Karpas-422 (cell line): ENCODE results near the genes SENP6 and IBTK.

- PRO-cap, result bidirectional peak, plus-strand start at chr6:75602028, minus-strand start at chr6:75601761
- RAMPAGE, long total RNA, result no peak
These were observed at the start of gene SENP6 for GRCh38 chr6:75601504-75602220. Gene SENP6, plus strand, starts transcription at chr6:75601880.

DNA sequence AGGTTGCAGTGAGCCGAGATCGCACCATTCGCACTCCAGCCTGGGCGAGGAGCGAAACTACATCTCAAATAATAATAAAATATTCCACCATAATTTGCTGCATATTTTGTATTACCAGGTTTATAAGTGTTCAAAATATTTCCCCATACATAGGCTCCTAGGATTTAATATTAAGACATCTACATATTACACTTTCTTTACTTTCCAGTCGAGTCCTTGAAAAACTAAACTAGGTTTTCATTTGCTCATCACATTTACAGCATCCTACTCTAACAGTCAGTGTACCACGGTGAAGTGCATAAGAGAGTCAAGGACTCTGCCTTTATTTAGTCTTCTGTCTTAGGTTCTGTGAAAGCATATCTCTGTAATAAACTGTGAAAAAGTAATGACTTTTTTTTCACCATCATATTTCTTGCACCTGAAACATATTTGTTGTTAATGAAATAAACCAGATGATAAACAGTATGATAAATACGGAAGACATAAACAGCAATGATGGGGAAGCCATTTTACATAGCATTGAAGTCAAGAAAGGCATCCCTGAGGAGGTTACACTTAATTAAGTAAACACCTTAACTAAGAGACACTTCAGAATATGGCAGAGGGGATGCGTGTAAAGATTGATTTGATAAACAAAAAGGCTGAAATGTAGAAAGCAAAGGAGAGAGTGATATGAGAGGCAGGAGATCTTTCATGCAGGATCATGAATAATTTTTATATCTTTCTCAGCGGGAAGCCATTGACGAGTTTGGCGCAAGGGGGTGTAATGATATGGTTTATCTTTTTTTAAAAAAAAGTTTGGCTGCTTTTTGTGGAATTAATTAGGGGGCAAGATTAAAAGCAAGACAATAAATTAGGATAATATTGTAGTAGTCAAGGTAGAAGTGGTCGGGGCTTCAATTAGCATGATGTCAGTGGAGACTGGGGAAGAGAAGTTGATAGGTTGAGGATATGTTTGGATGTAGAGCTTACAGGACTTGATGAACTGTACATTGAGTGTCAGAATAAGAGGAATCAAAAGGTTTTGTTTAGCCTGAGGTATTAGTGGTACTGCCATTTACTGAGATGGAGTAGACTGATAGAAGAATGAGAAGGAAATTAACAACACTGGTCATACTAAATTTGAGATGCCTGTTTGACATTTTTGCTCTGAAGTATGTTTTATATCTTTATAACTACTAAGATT, 3.7 kb downstream of the SENP6 start:
- PRO-cap, result no peak
- RAMPAGE, long total RNA, result no peak

GRCh38 chr6:75641525-75642136, 40.0 kb downstream of the SENP6 start:
- PRO-cap, result no peak
- RAMPAGE, long total RNA, result no peak

- PRO-cap, result no peak
- RAMPAGE, long total RNA, result no peak
These were observed 61.5 kb downstream of the SENP6 start for GRCh38 chr6:75663107-75663700.

DNA sequence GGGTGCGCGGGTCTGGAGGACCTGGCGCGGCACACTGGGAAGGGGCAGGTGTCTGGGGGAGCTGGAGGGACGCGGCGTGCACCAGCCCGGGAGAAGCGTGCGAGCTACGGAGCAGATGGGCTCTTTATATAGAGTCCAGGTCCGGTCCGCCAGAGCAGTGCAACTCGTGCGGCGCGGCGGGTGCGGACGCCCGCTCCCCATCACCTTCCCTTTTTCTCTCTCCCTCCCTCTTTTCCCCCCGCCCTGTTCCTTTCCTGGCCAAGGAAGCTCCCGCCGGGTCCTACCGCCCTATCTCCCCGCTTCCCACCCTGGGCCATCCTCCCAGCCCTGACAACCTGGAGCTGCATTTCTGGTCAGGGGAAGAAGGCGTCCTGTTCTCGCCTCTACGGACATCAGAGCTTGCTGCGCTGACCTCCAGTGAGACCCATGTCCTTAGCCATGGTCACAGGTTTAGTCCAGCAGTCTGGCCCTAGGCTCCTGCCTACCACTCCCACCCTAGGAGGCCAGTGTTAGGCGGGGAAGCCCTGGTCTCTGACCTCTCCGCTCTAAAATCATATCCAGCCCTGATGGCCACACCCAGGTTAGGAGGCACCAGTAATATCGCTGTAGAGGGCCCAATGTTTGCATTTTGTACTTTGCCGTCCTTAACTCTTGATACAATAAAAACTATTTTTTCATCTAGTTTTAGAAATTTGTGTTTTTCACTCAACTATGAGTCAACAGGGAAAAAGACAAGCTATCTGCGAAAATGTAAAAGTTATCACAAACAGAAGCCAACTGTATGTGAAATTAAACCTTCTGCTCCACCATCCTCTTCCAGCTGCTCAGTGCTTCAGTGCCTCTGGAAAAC, 1.1 kb upstream of the HTR1B start:
- PRO-cap, result no peak
- RAMPAGE, long total RNA, result no peak

- PRO-cap, result no peak
- RAMPAGE, long total RNA, result no peak
These were observed 238.0 kb upstream of the IRAK1BP1 start for GRCh38 chr6:78628889-78630249.

GRCh38 chr6:79038959-79039362, 39.1 kb downstream of the PHIP start:
- PRO-cap, result no peak
- RAMPAGE, long total RNA, result no peak

GRCh38 chr6:79060251-79061118, 17.6 kb downstream of the PHIP start:
- PRO-cap, result no peak
- RAMPAGE, long total RNA, result no peak

- PRO-cap, result no peak
- RAMPAGE, long total RNA, result no peak
These were observed 102.2 kb upstream of the PHIP start for GRCh38 chr6:79180307-79180650.

GRCh38 chr6:81748997-81749599, 3.4 kb downstream of the TENT5A start:
- PRO-cap, result no peak
- RAMPAGE, long total RNA, result no peak

- PRO-cap, result no peak
- RAMPAGE, long total RNA, result no peak
These were observed 68.3 kb upstream of the TENT5A start for GRCh38 chr6:81820801-81821253.

GRCh38 chr6:81837853-81838544, 85.5 kb upstream of the TENT5A start:
- PRO-cap, result no peak
- RAMPAGE, long total RNA, result no peak

DNA sequence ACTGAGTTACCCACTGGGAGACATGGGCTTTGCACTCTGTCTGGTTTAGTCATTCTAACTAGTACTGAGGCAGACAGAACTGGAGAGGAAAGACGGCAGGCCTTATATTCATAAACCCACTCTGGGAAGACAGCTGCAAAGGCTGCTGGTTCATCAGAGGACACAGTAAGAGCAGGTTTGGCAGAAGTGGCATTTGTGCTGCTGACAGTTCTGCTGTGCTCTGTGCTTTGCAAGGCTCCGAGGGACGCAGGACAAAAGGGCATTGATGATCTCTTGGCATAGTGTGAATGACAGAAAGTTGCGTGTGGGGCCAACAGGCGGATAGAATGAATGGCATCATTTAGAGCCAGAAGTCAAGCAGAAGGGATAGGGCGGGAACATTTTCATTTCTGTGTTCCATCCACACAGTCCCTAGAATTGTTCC, 142.4 kb upstream of the TENT5A start:
- PRO-cap, result no peak
- RAMPAGE, long total RNA, result no peak

- PRO-cap, result no peak
- RAMPAGE, long total RNA, result no peak
These were observed 185.0 kb upstream of the TENT5A start for GRCh38 chr6:81937169-81938143.

DNA sequence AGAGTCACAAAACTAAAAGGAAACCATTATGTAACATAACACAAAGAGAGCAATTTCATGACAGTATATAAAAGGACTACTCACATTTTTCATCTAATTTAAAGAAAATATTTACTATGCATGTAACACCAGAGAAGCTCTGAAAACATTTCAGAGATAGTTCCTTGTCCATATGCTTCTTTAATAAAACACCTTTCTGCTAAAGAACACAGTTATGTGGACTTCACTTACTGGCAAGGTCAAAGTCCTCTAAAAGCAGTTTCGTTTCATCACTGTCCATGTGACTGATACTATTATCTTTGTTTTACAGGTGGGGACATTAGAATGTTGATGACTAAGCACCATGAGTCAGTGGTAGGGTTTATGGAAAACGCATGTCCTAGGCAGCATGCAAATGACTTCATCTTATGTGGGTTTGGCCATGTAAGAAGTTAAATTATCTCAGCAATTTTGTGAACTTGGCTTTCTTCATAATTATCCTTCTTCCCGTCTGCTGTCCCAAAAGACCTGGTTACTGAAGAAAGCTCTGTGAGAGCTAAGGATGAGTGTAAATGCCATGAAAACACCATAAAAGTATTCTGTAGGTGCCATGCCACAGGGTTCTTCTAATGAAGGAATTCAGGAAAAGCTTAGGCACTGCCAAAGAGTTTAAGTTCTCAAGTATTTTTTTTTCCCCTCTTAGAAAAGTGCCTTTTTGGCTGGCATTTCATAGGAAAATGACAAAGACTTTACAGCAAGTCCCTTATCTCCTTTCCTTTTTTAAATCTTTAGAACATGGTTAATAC, 185.9 kb upstream of the TENT5A start:
- PRO-cap, result no peak
- RAMPAGE, long total RNA, result no peak

DNA sequence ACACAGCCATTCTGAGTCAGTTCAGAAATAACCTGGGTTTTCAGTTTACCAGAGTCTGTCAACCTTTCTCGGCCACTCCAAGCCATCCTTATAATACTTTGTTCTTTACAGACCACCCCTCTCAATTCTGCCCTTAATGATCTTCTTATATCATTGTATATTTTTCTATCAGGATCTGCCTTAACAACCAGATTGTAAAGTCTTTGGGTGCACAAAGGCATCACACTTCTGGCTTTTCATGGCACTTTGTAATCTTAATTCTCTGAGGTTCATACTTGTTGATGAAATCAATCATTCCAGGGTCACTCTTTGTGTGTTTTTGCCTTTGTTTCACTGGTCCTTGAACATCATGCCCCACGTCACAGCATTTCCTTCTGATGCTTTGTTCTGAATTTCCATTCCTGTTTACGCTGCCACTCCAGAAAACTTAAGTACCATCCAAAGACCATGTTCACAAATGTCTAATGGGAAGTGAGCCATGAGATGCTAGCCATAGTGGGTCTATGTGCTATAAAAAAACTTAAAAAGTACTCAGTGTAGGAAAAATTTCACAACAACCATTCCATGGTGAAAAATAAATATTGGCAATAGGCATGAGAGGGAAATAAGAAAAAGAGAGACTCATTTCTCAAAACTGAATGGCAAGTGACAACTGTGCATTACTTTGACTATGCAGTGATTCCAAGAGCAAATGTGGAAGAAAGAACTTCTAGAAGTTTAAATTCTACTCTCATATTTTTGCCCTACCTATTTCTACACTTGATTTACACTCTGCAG, 232.1 kb downstream of the IBTK start:
- PRO-cap, result no peak
- RAMPAGE, long total RNA, result no peak

DNA sequence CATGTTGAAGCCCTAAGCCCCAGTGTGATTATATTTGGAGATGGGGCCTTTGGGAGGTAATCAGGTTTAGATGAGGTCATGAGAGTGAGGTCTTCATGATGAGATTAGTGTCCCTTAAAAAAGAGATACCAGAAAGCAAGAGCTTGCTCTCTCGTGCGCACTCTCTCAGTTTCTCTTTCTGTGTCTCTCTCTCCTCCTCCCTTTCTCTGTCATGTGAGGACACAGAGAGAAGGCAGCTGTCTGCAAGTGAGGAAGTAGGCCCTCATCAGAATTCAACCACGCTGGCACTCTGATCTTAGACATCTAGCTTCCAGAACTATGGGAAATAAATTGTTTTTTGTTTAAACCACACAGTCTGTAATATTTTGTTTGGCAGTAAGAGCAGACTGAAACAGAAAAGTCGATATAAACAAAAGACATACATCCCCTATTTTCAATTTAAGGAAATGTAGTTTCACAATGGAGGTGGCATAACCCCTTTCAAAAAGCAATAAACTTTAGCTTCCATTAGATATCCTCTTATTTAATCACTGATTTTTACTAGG, 180.5 kb downstream of the IBTK start:
- PRO-cap, result no peak
- RAMPAGE, long total RNA, result no peak

DNA sequence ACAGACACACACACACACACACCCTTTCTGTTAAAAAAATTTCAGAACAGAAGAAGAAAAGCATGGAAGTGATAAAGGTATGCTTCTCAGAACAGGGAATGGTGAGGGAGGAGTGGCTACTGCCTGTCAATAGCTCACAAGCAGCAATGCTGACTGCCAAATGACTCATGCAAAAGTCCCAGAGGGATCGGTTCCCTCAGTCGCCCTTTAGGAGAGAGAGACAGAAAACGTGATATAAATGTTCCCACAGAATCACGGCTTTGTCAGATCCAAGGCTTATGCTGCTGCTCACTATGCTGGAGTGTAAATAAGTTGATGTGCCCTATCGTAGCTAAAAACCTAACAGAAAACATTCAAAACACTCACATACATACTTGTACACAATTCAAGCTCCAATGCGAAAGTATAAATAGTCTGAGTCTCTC, 102.6 kb downstream of the IBTK start:
- PRO-cap, result no peak
- RAMPAGE, long total RNA, result no peak

- PRO-cap, result no peak
- RAMPAGE, long total RNA, result no peak
These were observed 61.2 kb downstream of the IBTK start for GRCh38 chr6:82186147-82186918.

- PRO-cap, result bidirectional peak, plus-strand start at chr6:82247872, minus-strand start at chr6:82247723; unidirectional peak, plus-strand start at chr6:82248071
- RAMPAGE, long total RNA, result no peak
These were observed at the start of gene IBTK for GRCh38 chr6:82247379-82248185. Gene IBTK, minus strand, starts transcription at chr6:82247744.